Left lobe of liver (tissue), 1 donor: ENCODE data around the genes SREK1IP1 and MAST4.

DNA sequence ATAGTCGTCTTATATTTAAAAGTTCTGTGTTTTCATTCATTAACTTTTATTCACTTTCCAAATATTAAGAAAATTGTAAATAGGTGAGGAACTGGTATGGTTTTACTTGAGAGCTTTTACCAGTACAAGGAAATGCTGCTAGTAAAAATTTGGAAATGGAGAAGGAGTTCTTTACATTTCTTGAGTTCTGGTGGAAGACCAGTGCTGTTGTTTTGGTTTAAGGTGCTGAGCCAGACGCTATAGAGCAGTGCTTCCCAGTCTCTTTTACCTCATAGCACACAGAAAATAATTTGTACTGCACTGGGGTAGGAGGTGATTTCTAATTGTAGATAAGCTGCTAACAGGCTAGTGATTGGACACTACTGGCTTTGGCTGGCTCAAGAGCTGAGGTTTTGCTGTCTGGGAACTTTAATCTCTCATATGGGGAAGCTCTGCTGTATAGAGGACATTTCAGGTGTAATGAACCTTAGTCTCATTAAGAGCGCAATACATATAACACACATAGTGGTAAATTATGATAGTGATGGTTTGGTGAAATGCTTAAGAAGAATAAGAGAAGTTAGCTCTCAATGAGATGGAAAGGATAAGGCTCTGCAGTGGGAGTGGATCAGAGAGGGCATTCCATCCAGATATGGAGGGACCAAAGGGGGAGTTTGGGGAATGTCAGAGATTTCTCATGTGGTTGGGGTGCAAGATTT, 26.6 kb downstream of the ZSWIM6 start:
- PRO-cap = no peak

DNA sequence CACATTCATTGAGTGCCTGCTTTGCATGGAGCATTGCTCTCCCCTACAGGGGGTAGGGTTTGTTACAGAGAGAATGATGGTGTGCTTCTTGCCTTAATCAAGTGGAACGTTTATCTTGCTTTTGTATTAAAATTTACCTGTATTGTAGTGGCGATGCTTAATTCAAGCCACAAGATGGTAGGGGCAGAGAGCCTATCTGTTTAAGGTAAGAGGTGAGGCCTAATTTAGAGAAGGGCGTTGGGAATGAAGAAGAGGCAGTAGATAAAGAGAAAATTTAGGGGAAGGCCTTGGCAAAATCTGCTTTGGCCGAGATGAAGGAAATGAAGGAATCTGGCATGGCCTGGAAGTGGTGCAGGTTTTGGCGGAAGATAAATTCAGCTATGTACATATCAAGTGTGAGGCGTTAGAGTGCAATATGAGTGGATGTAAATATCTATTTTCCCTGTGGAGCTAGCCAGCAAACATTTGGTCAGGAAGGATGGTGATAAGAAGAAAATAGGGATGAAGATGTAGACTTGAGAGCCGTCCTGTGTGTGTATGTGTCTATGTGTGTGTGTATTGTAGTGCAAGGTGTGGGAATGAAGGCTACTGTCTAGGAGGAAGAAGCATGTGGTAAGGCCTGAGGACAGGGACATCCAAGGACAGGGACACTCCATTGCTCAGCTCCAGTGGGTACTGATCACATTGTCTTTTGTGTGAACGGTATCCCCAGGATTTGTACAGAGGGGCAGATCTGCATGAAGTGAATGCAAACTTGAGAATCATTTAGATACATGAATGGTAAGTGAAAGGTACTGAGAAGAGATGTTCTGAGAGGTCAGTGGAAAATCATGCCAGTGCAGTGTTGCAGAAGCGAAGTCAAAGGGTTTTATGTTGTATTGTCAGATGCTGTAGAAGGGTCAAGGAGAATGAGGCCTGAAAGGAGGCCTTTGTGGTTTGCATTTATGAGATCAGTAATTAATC, 97.4 kb downstream of the ZSWIM6 start:
- PRO-cap = no peak

- PRO-cap = no peak
Observed at GRCh38 chr5:61440524-61441066, 108.5 kb downstream of the ZSWIM6 start.

DNA sequence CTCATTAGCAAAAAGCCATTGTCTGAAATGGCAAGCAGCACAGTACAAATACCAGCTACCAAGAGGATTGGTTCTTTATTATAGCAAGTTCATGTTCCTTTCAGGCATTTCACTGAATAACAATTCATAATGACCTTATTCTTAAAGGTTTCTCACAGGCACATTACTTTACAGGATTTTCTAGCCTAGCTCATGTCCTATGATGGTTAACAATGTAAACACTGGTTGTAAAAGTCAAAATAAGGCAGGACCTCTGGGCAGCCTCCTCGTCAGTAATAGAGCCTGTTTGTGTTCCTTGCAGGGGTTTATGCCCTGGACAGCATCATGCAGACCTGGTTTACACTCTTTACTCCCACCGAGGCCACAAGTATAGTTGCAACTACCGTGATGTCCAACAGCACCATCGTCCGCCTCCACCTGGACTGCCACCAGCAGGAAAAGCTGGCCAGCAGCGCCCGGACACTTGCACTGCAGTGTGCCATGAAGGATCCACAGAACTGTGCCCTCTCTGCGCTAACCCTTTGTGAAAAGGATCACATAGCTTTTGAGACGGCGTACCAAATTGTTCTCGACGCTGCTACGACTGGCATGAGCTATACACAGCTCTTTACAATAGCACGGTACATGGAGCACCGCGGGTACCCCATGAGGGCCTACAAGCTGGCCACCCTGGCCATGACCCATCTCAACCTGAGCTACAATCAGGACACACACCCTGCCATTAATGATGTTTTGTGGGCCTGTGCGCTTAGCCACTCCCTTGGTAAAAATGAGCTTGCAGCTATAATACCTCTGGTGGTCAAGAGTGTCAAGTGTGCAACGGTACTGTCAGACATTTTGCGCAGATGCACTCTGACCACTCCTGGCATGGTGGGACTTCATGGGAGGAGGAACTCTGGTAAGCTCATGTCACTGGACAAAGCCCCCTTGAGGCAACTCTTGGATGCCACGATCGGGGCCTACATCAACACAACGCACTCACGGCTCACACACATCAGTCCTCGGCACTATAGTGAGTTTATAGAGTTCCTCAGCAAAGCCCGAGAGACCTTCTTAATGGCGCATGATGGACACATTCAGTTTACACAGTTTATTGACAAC, 211.4 kb downstream of the ZSWIM6 start:
- PRO-cap = no peak

DNA sequence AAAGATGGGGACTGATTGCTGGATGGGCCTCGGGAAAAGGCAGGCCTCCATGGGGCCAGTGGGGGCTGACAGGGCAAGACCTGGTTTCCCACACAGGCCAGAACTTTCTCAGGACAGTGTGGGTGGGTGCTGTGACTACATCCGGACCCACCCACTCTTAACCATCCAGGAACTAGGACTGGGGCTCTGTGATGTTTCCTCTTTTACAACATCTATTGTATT, 294.8 kb downstream of the ZSWIM6 start:
- PRO-cap = no peak

GRCh38 chr5:62804256-62805031, 225.8 kb downstream of the LRRC70 start:
- PRO-cap = no peak

DNA sequence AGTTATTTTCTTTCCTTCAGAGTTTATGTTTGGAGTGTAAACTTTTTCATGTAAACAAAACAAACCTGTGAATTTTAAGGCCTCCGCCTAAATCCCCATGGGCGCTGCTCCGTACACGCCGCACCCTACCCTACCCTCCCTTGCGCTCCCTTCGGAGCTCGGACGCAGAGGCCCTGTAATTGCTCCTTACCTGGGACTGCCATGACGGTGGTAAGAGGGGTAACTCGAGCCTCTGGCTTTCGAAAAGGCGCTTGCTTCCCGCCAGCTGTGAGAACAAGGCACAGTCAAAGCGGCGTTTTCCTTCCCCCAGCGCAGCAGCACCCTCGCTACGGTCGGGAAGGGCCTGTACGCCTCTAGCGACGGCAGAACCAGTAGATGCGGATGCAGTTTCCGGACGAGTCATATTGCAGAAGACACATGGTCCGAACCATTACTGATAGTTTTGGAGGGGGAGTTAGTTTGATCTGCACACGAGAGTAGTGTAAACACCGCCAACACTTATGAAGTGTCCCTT, at the start of gene SREK1IP1:
Gene SREK1IP1, minus strand, starts transcription at position 377 of the 514 bp plus-strand sequence.
- PRO-cap = unidirectional peak, minus-strand start at position 377 of the sequence

DNA sequence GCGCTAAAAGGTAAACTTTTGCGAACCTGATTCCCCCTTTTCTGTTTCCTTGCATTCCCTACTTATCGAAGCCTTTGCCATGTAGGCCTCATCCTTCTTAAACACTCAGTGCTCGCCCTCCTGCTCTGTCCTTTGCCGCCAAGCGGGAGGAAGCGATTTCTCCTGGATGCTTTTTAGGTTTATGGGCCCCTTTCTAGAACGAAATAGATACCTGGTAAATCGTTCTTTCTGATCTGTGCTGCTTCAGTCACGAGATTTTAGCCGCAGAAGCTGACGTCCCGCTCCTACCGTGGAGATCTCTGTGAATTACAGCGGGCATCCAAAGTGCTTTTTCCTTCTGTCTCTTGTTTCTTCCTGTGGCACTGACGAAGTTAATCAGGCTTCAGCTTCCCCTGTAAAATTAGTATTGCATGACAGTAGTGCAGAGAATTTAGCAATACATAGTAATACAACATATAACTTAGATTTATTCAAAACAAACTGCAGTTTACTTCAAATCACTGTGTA, 323 bp downstream of the SHLD3 start:
- PRO-cap = no peak

DNA sequence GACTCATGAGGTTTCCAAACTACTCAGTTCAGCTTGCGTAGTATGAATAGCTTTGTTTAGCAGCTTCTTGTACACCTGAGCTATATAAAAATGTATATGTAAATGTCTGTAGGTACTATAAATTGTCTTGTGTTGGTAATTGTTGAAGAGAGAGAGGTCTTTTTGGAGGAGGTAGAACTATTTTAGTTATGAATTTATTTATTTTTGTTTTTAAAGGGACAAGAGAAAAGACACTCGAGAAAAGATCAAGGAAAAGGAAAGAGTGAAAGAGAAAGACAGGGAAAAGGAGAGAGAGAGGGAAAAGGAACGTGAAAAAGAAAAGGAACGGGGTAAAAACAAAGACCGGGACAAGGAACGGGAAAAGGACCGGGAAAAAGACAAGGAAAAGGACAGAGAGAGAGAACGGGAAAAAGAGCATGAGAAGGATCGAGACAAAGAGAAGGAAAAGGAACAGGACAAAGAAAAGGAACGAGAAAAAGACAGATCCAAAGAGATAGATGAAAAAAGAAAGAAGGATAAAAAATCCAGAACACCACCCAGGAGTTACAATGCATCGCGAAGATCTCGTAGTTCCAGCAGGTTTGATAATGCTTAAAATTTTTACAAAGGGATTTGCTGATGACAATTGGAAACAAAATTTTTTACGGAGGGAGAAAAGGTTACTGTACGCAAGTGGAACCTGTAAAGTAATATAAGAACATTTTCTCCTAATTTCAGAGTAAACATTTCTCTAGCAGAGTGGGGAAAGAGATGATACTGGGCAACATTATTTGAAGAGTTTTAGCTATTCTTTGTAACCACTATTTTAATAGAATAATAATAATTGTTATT, 26.5 kb downstream of the SREK1 start:
- PRO-cap = no peak

- PRO-cap = no peak
Observed at GRCh38 chr5:66180740-66181106, 36.6 kb downstream of the SREK1 start.

DNA sequence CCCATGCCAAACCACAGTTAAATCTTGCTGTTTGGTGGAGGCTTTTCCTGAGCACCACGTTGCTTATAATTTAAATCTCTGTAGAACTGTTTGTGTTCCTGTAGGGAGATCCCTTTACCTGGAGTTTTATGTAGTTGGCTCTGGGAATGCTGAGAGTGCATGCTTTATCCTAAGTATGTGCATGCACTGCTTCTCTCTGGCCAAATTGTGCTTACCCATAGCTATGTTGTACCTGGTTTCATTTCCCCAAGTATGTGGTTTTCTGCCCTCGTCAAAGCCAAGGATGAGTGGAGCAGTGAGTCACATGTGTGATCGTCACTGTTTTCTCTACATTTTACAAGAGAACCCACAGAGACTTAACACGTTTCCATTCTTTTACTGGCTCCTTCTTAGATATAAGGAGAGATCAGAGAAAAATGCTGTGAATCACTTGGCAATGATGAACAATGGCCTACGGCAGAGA, 42.0 kb upstream of the MAST4 start:
- PRO-cap = no peak

GRCh38 chr5:66582441-66582948, 13.7 kb upstream of the MAST4 start:
- PRO-cap = no peak

GRCh38 chr5:66595859-66596871, at the start of gene MAST4:
Gene MAST4 (plus strand): TSS chr5:66596393.
- PRO-cap = bidirectional peak, plus-strand start at chr5:66596362, minus-strand start at chr5:66596230

DNA sequence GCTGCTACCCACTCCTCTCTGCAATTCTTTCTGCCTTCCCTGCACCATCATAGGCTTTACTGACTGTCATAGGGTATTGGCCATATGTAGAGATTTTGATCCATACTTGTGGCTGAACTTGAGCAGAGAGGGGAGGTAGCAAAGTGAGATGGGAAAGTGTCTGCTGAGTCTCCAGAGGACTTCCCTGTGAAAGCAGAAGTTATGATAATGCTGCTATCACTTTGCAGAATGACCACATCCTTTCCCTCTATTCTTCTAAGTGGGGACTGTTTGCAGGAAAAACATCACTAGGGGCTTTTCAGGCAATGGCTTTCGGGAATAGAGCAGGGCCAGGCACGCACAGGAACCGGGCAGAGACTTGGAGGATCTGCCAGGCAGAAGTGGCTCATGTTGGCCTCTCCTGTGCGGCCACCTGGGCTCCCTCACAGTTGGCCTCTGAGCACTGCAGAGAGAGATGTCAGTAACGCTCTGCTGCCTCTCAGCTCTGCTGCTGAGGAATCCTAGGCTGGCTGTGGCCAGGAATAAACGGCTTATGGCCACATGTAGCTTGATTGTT, 214.6 kb downstream of the MAST4 start:
- PRO-cap = no peak

- PRO-cap = no peak
Observed at GRCh38 chr5:66882661-66883191, 286.5 kb downstream of the MAST4 start.

DNA sequence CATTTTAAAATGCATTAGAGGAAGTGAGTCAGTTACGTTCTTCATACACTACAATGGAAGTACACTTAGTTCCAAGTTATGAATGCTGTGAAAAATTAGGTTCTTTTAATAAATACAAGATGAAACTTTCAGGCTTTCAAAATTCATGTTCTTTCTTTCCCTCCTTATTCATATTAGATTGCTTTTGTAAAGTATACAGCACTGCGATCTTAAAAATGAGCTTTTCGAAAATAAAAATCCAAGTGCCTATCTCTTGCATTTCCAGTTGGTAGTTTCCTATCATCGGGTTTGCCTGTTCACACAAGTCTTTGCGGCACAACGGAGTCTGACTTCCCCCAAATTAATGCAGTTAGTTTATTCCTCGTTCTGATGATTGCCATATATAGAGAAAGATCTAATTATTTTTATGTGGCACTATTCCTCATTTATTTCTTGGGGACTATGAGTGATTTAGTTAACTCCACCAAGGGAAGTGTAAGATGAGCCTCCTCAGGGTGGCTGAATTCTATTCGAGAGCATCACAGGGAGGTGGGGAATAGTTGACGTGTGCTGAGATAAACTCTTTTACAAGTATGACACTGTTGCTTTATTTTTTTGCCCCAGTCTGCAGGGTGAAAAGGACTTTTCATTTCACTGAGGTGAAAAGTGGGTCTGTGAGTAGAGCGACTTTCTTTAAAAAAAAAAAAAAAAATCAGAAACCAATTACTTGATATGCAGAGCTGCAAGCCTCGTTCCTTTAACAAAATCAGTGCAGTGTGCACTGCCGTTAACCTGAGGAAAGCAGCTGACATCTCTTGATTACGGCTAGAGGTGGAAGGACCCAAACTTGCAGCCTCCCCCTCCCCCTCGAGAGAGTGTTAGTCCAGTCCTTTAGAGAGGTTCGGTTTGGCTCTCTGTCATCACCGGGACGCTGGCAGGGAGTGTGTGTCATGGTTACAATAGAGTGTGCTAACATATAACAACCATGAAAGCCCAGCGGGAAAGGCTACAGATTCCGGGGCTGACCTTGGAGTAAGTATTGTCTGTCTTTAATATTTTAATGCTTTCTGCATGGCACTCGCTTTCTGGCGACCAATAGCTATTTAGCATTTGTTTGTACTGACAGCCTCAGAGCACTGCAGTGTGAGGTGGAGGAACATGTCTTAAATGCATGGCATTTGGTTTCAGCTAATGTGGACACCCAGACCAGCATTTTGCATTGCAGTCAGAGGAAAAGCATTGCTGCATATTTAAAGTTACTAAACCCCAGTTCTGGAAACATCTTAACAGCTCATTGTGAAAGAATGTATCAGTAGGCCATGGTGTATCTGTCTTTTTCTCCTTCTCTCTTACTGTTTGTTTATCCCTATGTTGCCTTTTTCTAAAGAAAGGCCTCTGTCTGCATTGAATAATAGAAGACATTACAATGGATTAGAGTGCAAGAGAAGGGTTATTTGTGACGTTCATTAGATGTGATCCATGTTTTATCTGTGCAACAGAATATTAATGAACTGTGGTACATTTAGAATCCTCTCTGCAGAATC, 237.8 kb downstream of the CD180 start:
- PRO-cap = bidirectional peak, plus-strand start at position 602 of the sequence, minus-strand start at position 474 of the sequence

DNA sequence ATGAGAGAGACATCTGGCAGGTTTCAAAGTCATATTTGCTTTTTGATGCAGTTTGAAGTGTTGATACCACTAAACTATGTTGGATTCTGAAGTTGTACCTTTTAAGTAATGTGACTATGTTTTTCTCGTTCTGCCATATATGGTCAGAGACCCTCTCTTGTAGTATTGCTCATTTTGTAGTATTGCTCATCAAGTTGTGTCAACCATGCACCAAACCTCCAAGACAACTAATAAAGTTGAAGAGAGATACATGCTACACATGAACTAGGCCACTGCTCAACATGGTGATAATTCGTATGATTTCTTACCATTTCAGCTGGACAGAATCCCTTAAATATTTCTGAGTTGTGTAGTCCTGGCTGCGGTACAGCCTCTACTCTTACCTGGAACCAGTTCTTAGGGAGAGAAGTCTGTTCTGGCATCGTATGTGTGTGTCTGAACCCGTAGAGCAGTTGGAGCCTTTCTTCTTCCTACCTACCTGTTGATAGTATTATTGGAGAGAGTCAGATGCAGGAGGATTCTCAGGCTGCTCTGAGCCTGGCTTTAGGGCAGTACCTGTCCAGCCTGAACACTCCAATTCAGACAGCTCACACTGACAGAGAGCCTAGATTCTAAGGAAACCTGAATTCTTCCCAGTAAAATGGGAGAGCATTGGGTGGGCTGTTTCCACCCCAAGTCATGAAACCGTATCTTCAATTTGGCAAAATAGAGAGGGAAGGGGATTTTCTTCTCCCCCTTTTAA, 190.2 kb downstream of the CD180 start:
- PRO-cap = no peak

DNA sequence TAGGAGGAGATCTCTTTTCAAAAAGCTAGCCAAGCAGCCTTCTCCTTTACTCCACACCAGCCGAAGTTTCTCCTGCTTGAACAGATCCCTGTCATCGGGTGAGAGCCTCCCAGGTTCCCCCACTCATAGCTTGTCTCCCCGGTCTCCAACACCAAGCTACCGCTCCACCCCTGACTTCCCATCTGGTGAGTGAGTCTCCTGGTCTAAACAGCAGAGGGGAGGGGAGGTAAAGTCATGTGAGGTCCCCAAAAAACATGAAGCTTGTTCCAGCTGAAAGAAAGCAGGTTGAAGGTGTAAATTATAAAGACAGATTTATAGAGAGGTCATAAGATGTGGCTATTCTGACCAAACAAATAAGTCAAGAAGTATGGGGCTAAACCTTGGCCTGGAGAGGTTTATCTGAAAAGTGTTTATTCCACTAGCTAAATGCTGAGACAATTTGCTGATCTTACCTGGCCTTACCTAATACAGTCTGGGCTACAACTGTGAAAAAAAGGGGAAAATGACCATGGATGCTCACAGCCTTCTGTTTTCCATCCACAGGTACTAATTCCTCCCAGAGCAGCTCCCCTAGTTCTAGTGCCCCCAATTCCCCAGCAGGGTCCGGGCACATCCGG, 33.9 kb downstream of the CD180 start:
- PRO-cap = no peak

DNA sequence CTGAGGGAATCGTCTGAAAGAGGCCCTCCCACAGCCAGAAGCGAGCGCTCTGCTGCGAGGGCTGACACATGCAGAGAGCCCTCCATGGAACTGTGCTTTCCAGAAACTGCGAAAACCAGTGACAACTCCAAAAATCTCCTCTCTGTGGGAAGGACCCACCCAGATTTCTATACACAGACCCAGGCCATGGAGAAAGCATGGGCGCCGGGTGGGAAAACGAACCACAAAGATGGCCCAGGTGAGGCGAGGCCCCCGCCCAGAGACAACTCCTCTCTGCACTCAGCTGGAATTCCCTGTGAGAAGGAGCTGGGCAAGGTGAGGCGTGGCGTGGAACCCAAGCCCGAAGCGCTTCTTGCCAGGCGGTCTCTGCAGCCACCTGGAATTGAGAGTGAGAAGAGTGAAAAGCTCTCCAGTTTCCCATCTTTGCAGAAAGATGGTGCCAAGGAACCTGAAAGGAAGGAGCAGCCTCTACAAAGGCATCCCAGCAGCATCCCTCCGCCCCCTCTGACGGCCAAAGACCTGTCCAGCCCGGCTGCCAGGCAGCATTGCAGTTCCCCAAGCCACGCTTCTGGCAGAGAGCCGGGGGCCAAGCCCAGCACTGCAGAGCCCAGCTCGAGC, 31.4 kb downstream of the CD180 start:
- PRO-cap = no peak

DNA sequence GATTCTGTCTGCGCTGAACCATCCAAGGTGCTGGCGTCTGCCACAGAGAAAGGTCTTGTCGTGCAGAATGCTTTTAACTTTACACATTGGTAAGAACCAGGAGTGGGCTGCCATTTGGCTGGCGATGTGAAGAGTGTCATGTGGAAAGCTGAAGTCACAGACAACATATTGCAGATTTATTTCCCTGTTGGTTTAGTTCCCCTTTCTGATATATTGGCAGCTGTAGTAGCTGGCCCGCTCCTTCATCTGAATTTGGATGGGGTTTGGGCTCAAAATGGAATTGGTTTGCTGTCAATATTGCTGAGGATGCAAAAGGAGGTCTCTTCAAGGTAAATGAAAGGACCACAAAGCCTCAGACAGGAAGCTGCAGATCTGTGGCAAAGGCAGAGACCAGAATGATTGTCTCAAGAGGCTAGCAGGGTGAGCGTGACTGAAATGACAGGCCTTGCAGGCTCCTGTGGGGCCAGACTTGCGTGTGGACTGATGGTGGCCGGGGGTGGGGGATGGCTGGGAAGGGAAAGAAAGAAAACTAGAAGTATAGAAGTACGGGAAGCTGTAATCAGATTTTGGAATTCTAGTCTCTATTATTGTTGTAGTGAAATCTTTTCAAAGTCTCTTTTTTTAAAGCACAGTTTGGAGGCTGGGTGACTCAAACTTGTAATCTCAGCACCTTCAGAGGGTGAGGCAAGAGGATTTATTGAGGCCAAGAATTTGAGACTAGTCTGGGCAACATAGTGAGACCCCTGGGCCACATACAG, 25.1 kb upstream of the CD180 start:
- PRO-cap = no peak